Measurements from ENCODE around the genes SOCS7 and MLLT6.

- PRO-cap, 5 experiments, result no peak in any of the 5 experiments
- RAMPAGE, long total RNA, 2 experiments, result no peak in any of the 2 experiments
- RRBS, result no CpG with 5 or more reads among the region's 1 CpG
These were observed 33.9 kb downstream of the DUSP14 start for GRCh38 chr17:37523570-37523937.

GRCh38 chr17:37671176-37671786, 28.0 kb upstream of the DDX52 start:
- PRO-cap, 5 experiments, result no peak in any of the 5 experiments
- RAMPAGE, long total RNA, 2 experiments, result no peak in any of the 2 experiments
- RRBS, result no CpG with 5 or more reads among the region's 7 CpGs

DNA sequence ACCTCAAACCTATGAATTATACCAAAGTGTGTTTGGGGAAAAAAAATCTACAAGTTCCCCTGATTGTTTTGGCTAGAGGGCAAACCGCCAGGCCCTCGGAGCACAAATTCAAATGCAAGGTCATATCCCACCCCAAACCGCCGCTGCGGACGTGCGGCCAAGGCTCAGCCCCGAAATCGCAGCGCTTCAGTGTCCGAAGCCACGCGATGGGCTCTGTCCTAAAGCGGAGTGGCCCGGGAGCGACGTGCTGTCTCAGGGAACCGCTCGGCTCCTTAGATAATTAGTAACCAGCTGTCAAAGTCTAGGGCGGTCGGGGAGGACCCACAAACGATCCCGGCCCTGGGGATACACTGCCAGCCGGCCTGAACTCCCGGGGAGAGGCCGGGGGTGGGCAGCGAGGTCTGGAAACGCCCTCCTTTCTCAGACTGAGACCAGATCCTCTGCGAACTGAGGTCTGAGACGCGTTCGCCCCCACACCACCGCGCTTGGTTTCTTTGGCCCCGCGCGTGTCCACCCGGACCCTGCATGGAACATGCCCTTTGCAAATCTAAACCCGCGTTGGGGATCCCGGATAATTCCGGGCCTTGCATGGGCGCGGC, 1.4 kb downstream of the HNF1B start:
- PRO-cap, 5 experiments, result peak in 4 of 5 experiments; most common plus-strand start position 457 of the sequence (in 3); most common minus-strand start position 230 of the sequence (in 4)
- RAMPAGE, long total RNA, 2 experiments, result no peak in any of the 2 experiments
- RRBS, result no CpG with 5 or more reads among the region's 44 CpGs

DNA sequence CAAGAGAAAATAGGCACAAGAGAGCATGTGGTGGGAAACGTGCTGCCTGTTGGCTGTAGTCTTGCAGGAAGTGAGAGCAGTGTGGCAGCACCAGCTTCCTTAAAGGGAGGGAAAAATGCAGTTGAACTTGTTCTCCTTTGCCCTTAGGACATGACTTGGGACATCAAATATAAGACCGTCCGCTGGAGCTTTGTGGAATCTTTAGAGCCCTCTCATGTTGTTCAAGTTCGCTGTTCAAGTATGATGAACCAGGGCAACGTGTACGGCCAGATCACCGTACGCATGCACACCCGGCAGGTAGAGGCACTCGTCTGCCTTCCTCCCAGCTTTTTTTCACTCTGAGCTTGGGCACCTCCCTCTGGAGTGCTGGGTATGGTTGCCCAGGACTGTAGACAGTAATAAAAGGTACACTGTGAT, 23.3 kb downstream of the GPR179 start:
- PRO-cap, 5 experiments, result no peak in any of the 5 experiments
- RAMPAGE, long total RNA, 2 experiments, result no peak in any of the 2 experiments
- RRBS, result no CpG with 5 or more reads among the region's 10 CpGs

GRCh38 chr17:38326884-38327375, 16.8 kb downstream of the GPR179 start:
- PRO-cap, 5 experiments, result peak in 1 of 5 experiments; most common plus-strand start chr17:38327290 (in 1); most common minus-strand start chr17:38327096 (in 1)
- RAMPAGE, long total RNA, 2 experiments, result no peak in any of the 2 experiments
- RRBS, result no CpG with 5 or more reads among the region's 3 CpGs

DNA sequence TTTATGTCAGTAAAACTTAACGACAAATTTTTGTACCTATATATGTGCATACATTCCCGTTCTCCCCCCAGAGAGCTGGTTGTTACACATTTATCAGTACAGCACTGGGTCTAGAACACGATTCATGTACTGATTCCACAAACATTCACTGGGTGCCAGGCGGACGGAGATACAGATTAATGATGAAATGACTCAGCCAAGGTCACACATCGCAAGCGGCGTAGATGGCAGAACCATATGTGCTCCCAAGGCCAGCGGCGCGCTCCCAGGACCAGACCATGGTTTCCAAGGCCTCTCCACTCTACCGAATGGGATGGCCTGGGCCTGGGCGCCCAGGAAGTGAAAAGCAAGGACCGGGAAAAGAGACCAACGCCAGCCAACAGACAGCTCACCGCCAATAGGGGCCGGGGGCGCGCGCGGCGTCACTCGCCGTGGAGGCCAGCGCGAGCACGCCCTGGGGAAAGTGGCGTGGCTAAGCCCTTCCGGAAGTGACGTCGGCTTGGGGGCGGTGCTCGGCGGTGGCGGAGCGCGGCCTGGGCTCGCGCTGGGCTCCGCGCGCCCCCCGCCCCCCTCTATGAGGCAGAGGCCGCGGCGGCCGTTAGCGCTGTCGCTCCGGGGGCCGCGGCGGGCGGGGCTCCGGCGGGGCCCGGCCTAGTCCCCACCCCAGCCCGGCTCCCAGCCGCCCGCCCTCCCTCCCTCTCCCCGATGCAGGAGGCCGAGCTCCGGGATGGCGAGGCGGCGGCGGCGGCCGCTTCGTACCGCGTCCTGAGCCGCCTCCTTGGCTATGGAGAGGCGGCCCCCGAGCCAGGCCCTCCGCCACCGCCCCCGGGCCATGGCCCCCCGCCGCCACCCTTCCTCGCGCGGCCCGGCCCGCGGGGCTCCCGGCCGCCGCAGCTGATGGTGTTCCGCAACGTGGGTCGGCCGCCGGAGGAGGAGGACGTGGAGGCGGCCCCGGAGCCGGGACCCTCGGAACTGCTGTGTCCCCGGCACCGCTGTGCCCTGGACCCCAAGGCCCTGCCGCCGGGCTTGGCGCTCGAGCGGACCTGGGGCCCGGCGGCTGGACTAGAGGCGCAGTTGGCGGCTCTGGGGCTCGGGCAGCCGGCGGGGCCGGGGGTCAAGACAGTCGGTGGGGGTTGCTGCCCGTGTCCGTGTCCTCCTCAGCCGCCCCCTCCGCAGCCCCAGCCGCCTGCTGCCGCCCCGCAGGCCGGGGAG, at the start of gene SOCS7:
Gene SOCS7, plus strand, starts transcription at position 497 of the 1,212 bp plus-strand sequence.
- PRO-cap, 5 experiments, result peak in 5 of 5 experiments; most common plus-strand start position 497 of the sequence (in 4); most common minus-strand start position 310 of the sequence (in 5)
- RAMPAGE, long total RNA, 2 experiments, result no peak in any of the 2 experiments
- RRBS, result no CpG with 5 or more reads among the region's 123 CpGs

GRCh38 chr17:38403302-38403861, 24.9 kb upstream of the ARHGAP23 start:
- PRO-cap, 5 experiments, result no peak in any of the 5 experiments
- RAMPAGE, long total RNA, 2 experiments, result no peak in any of the 2 experiments
- RRBS, result no CpG with 5 or more reads among the region's 6 CpGs

DNA sequence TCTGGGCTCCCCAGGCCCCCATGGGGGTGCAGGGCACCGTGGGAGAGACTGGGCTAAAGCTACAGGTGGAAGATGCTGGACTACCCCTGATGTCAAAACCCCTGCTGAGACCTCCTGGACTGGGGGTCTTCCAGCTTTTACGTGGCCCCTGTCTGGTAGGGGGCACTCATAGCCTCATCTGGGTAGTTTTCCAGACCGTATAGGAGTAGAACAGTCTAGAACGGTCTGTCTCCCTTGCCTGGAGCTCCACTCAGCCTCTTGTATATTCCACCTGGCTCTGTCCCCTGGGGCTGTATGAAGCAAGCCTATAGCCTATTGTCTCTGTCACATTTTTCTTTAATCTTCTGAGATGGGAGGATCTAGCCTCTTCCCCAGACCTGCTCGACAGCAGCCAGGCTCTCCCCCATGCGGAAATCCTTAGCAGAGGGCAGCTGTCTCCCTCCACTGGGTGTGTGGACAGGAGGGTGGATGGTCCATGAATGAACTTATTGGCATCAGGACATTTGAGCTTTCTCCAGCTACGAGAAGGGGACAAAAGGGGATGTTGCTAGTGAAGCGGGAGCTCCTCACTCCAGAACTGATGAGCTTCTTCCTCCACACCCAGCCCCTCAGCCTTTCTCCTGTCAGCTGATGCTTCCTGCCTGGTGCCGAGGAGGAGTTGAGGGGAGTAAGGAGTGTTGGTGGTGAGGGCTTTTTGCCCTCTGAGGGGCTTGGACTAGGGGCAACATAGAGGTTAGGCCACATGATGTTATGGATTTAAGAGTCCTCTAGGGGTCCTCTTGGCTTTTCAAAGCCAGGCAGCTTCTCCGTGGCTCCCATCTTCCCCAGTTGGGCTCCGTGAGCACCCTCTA, 27.8 kb downstream of the ARHGAP23 start:
- PRO-cap, 5 experiments, result no peak in any of the 5 experiments
- RAMPAGE, long total RNA, 2 experiments, result no peak in any of the 2 experiments
- RRBS, result no CpG with 5 or more reads among the region's 11 CpGs

DNA sequence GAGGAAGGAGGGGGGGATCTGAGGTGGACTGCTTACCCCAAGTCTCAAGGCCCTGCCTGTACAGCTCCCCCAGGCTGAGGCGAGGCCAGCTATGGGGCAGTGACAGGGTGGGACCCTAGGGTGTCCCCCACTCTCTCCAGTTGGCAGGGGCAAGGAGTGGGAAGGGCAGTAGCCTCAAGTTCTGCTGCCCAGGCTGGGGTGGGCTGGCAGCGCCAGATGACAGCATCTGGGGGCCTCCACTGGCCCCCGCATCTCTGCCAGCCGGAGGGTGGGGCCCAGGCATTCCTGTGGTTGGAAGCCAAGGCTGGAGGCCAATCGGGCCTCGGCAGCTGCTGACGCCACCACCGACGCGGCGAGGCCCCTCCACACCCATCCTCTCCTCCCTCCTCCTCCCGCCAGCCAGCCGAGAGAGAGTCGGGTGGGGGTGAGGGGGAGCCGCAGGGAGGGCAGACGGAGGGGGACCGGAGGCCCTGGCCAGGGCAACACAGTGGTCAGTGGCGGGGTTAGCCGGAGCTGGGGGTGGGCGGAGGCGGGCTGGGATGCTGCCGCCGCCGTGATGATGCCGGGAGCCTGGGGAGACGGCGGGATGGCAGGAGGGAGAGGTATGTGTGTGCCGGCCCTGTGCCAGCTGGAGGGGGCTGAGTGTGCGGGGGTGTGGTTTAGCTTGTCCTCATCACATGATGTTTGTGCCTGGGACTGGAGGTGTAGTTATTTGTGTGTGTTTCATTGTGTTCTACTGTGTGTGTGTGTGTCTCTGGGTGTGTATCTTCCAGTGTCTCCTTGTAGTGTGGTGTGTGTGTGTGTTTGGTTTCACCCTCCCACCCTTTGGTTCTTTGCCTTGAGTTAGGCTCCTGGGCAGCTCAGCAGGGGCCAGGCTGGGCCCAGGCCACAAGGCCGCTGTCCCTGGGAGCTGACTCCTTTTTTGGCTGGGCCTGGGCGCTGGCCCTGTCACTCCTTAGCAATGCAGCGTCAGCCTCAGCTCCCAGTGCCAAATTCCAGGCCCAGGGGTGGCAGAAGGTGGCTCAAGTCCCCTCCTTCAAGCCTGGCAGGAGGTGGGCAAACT, 36.6 kb downstream of the ARHGAP23 start:
- PRO-cap, 5 experiments, result peak in 4 of 5 experiments; most common plus-strand start position 402 of the sequence (in 2); most common minus-strand start position 256 of the sequence (in 1)
- RAMPAGE, long total RNA, 2 experiments, result no peak in any of the 2 experiments
- RRBS, result no CpG with 5 or more reads among the region's 32 CpGs

- PRO-cap, 5 experiments, result no peak in any of the 5 experiments
- RAMPAGE, long total RNA, 2 experiments, result no peak in any of the 2 experiments
- RRBS, result no CpG with 5 or more reads among the region's 17 CpGs
These were observed 81.0 kb downstream of the ARHGAP23 start for GRCh38 chr17:38509284-38509687.

- PRO-cap, 5 experiments, result no peak in any of the 5 experiments
- RAMPAGE, long total RNA, 2 experiments, result no peak in any of the 2 experiments
- RRBS, result no CpG with 5 or more reads among the region's 73 CpGs
These were observed 33.0 kb downstream of the SRCIN1 start for GRCh38 chr17:38572573-38573408.

GRCh38 chr17:38591003-38591343, 14.8 kb downstream of the SRCIN1 start:
- PRO-cap, 5 experiments, result no peak in any of the 5 experiments
- RAMPAGE, long total RNA, 2 experiments, result no peak in any of the 2 experiments
- RRBS, result no CpG with 5 or more reads among the region's 2 CpGs

DNA sequence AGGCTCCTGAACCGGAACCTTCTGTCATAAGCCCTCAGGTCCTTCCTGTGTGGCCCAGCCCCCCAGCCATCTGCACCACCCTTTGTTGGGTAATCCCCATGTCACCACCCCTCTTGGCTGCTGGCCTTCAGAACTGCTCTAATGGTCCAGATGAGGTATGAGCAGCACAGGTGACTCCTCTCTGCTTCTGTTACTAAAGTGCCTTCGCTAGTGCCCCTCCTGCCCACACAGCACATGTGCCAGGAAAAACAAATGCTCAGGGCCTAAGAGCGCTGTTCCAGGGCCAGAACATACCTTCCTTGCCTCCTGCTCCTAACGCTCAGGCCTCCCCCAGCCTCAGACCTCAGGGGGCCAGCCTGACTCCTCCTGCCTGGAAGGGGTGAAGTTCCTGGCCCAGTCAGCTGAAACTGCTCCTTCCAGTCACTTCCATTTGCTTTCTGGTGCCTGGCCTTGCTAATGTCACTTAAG, 14.4 kb downstream of the SRCIN1 start:
- PRO-cap, 5 experiments, result no peak in any of the 5 experiments
- RAMPAGE, long total RNA, 2 experiments, result no peak in any of the 2 experiments
- RRBS, result no CpG with 5 or more reads among the region's 4 CpGs

- PRO-cap, 5 experiments, result no peak in any of the 5 experiments
- RAMPAGE, long total RNA, 2 experiments, result no peak in any of the 2 experiments
- RRBS, result no CpG with 5 or more reads among the region's 10 CpGs
These were observed 4.2 kb downstream of the SRCIN1 start for GRCh38 chr17:38601518-38601940.

DNA sequence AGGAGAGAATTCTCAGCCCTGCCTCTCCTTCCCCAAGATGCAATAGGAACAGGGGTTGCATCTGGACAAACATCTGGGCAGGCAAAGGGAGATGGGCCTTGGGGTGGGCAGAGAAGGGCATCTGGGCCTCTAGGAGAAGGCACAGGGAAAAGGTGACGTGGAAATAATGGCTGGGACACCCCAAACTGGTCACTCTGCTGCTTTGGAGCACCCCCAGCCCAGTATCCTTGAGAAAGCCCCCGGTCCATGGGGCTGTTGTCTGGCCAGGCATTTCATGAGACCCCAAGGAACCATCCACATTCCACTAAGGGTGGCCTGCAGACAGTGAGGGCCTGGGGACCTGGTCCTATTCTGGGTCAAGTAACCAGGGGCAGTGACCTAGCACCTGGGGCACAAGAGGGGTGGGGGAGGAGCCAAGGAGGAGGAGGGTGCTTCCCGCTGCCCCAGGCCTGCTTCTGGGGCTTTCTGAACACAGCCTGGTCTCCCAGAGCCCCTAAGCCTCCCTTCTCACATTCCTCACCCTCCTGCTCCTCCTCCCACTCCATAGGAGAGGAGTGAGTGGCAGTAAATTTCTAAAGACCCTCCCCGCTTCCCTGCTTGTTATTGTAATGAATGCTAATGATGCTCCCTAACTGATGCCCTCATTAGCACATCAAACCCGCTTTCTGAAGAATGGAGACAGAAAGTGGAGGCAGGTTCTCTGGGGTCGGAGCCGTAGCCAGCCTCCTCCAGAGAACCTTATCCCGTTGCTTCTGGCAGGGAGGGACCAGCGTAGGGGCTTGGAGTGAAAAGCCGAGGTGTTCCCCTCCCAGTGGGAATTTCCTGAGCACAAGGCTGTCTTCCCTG, 3.5 kb upstream of the SRCIN1 start:
- PRO-cap, 5 experiments, result no peak in any of the 5 experiments
- RAMPAGE, long total RNA, 2 experiments, result no peak in any of the 2 experiments
- RRBS, result no CpG with 5 or more reads among the region's 10 CpGs

- PRO-cap, 5 experiments, result peak in 5 of 5 experiments; most common plus-strand start chr17:38705306 (in 3); most common minus-strand start chr17:38705111 (in 4)
- RAMPAGE, long total RNA, 2 experiments, result no peak in any of the 2 experiments
- RRBS, result no CpG with 5 or more reads among the region's 122 CpGs
These were observed at the start of gene MLLT6 for GRCh38 chr17:38704765-38705801. MLLT6 (plus strand) TSS chr17:38705273.

DNA sequence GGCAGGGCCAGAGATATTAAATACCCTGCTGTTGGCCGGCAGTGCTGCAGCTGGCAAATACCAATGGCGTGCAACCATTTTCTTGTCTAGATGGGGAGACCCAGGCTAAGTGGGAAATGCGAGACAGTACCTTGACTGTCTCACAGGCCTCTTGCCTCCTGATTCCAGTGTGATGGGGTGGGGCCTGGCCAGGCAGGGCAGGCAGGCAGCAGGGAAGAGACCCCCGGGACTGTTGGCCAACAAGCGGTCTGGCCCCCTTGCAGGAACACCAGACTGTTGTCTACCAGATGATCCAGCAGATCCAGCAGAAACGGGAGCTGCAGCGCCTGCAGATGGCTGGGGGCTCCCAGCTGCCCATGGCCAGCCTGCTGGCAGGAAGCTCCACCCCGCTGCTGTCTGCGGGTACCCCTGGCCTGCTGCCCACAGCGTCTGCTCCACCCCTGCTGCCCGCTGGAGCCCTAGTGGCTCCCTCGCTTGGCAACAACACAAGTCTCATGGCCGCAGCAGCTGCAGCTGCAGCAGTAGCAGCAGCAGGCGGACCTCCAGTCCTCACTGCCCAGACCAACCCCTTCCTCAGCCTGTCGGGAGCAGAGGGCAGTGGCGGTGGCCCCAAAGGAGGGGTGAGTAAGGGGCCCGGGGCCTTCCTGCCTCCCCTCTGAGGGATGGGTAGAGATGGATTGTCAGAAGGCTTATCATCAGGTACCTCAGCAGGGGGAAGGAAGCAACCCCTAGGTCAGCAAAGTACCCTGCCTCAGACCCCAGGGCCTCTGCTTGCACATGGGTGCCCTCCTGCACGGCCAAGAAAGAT, 5.6 kb upstream of the CISD3 start:
- PRO-cap, 5 experiments, result no peak in any of the 5 experiments
- RAMPAGE, long total RNA, 2 experiments, result no peak in any of the 2 experiments
- RRBS, result no CpG with 5 or more reads among the region's 18 CpGs

DNA sequence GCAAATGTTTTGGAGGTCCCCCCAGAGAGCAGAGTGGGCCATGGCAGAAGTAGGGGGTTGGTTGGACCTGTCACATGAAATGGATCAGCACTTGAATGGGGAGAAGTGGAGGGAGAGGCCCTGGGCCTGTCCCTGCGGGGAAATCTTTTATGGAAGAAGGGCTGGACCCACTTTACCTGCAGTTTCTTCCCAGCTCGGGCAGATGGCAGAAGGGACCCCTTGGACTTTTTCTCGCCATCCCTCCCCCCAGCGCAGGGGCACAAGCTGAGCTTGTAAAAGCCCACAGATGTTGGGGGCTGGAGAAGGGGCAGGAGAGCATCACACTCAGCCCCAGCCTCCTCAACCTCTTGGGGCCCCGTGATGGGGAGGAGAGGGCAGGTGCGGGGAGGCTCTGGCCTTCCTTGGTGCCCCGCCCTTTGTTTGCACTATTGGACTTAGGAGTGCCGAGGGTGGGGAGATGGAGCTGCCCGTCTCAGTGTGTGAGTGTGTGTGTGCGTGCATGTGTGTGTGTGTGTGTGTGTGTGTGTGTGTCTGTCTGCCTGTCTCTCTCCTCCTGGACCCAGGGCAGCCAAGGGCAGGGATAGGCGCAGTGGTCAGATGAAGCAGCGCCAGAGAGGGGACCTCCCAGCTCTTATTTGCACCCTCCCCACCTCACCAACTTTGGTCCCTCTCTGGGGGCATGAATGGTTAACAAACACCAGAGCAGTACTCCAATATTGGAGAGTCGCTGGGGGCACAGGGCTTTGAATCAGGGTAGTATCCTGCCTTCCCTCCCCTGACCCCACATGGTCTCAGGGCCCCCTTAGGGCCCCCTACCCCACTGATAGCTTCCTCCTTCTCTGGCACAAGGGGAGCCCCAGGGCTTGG, 4.0 kb upstream of the CISD3 start:
- PRO-cap, 5 experiments, result no peak in any of the 5 experiments
- RAMPAGE, long total RNA, 2 experiments, result no peak in any of the 2 experiments
- RRBS, result no CpG with 5 or more reads among the region's 13 CpGs

DNA sequence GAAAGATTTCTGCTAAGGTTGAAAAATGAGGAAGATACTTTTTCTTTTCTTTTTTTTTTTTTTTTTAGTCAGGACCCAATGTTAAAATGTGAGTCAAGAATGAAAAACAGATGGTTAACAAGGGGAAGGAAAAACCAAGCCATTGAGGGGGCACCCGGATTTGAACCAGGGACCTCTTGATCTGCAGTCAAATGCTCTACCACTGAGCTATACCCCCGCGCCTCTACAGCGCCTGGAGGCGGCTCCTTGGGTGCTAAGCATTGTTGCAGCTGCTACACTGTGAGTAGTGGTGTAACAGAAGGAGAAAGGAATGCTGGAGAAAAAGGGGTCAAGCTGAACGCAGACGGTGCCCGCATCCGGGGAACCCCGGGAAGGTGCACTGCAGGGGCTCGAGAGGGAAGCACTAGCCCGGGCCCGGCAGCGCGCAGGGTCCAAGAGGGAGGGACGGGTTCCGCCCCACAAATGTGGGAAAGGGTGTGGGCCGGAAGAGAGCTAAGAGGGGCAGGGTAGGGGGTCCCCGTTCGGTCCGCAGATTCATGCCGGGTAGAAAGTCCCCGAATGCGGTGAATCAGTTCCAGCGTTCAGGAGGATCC, 615 bp upstream of the LASP1 start:
- PRO-cap, 5 experiments, result peak in 3 of 5 experiments; most common plus-strand start position 113 of the sequence (in 2); most common minus-strand start position 222 of the sequence (in 1)
- RAMPAGE, long total RNA, 2 experiments, result no peak in any of the 2 experiments
- RRBS, result under 1% methylated on average over 14 of the region's 25 CpGs

DNA sequence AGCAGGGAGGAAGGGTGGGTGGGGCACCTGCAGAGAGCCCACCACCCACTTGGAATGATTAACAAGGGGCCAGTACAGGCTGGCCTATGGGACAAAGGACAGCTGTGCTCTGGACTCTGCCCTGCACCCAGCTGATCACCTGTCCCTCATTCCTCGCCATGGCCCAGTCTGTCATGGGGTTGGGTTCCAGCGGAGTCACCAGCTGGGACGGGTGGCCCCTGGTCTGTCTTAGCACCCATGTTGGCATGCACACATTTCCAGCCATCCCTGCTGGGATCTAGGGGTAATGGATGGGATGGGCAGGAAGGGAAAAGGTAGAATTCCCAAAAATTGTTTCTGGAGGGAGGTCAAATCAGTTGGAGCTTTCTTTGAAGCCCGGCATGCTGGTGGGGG, 15.6 kb downstream of the LASP1 start:
- PRO-cap, 5 experiments, result no peak in any of the 5 experiments
- RAMPAGE, long total RNA, 2 experiments, result no peak in any of the 2 experiments
- RRBS, result no CpG with 5 or more reads among the region's 4 CpGs